ENCODE measurements around the genes NES, ETV3L and FCRL2.

- PRO-cap = no peak
Measured at GRCh38 chr1:156491593-156492251, 8.9 kb downstream of the MEF2D start.

DNA sequence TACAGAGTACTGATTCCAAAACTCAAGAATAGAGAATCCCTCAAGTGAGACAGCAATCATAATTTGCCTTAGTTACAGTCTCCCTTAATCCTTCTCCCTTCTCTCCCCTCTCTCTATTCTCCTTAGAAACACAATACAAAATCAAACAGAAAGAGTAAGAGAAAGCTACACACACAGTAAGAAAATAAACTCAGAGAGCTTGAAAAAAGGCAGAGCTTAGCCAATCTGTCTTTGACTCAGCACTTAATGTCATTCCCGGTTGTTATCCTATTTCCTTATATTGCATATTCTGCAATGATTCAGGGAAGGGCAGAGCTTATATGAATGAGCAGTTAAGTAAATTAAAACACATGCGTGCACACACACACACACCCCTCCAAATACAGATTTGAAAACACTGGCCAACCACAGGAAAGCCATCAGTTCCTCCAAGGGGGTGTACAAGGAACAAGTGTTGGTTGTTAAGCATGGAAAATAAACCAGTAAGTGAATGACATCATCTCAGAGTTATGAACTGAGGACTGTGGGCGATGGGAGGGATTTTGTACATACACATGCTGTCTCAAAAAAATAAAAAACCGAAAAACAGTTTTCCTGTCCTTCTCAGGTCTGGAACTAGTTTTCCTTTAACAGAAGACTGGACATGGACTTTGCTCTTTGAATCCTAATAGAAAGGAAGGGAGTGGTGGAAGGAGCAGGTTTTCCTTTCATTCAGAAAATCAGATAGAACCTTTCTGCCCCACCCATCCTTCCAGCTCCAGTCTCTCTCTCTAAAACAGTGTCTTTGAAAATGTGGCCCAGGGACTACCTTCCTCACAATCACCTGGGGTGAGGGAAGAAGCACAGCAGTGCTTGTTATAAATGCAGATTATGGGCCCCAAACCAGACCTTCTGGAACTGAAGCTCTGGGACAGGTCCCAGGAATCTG is 992 bp downstream of the IQGAP3 start:
- PRO-cap = no peak

DNA sequence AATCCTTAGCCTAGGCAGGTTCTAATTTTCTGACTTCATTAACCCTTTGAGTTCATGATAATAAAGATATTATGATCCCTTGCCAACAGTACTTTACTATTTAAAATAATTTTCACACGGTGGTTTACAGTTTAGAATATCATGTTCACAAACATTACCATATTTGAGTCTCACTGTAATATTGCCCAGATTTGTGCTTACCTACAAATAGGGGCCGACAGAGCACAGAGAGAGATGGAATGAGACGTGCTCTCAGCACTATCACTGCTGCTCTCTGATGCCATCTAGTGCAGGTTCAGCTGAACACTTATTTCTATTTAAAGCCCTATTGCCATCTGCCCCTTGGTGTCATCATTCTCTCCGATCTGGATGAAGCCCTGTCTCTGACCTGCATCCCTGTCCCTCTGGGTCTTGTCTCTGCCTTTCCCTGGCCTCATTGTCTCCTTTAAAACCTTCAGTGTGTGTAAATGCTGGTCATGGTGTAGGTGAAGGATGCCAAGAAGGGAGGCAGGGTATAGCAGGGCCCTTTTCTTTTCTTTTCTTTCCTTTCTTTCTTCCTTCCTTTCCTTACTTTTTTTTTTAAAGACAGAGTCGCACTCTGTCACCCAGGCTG is 11.1 kb upstream of the HAPLN2 start:
- PRO-cap = no peak

DNA sequence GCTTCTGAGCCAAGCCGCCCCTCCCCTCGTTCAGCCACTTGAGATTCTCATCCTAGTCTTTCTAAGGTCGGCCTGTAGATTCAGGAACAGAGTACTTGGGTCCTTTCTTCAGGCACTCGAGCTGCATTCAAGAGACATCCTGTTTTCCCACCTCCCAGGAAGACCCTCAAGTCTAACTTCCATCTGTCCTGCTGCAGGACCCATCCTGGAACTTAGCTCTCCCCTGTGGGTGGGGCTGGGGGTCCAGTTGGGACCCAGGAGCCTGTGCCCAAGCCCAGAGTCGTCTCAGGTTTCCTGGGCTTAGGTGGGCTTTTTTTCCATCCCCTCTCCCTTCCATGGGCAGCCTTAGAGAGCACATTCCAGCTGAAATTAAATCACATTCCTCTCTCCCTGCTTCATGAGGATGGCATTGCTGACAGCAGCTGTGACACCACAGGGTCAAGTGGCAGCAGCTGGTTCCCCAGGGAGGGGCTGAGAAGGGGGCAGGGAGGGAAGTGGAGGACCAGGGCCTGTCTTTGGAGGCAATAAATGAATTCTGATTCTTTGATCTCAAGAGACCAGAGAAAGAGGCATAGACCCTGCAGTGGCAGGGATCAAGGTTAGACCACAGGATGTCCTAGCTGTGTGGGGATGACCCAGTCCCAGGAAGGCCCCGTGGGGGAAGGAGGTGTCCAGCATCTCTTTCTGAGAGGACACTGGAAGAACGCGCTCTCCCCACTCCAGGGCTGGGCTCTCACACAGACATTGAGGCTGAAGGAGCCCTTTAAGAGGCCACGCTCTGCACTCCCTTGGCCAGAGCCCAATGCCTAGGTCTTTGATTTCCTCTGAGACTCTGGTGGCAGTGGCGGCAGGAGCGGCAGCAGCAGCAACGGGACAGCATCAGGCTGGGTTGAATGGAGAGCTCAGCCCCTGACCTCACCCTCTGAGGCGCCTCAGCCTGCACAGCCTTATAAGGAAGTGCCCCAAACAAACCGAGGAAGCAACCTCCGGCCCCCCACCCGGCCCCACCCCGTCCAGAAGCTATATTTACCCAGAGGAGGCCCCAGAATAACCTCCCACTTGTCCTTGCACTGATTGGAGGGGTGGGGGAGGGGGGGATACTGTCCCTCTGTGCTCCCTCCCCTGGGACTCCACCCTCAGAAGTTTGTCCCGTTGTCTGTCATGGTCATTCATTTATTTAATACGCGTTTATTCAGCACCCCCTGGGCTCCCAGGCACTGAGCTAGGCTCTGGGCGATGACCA is 12.6 kb downstream of the NES start:
- PRO-cap = no peak

GRCh38 chr1:156676546-156677708 is at the start of gene NES:
TSS of gene NES (minus strand) at chr1:156677407.
- PRO-cap = no peak

GRCh38 chr1:156709721-156710276 is 4.4 kb upstream of the CRABP2 start:
- PRO-cap = no peak

- PRO-cap = no peak
Measured at GRCh38 chr1:156725345-156726511, 2.5 kb upstream of the METTL25B start.

DNA sequence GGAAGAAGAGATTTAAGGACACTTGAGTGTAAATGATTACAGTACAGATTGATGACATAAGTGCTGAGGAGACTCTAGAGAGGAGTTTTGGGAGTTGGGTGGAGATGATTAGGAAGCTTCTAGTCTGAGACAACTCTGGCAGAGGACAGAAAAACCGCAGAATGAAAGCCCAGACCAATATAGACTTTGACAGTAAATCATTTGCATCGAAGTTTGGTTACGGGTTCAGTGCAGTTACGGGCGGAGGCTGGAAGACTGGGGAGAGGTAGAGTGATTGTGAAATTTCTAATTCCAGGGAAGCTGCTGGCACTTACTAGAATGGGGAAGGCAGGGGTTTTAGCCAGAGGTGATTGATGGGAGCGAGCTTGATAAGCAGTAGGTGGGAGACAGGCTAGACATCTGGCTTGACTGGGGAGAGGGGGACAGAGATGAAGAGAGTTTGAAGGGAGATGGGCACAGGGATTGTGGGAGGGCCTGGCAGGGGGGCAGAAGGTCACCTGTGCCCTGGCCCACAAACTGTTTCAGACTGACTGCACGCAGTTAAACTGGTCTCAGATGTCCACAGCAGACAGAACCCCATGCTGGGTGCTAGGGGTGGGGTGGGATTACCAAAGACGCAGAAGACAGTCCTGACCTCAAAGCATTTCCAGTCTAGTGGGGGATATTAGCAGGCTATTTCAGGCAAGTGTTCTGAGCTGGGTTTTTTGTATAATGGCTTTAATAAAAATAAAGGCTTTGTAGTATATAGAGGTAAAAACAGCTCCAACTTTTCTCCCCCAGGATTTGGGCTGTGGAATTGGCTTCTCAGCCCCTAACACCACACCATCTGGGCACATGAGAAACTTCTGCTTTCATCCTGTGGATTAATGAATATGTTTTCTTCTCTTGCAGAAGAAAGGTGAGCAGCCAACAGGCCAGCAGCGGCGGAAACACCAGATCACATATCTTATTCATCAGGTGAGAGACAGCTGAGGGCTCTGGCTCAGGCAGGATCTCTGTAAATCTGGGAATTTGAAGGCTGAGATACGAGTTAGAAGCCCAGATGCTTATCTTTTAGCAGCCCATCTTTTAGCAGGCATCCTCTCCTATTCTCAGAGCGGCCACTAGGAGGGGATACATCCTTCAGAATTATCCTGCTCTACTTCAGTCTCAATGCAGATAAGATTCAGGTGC is 19.9 kb downstream of the SH2D2A start:
- PRO-cap = no peak

GRCh38 chr1:156859954-156860456 is 660 bp upstream of the NTRK1 start:
- PRO-cap = no peak

DNA sequence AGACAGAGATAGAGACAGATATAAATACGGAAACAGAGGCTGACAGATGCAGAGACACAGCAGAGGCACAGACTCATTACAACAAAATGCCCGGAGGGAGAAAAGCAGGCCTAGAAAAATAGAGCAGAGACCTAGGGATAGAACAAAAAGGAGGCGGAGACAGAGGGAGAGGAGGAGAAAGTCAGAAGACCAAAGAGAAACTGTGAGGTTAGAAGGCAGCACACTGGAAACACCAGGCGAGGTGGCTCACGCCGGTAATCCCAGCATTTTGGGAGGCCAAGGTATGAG is 2.0 kb downstream of the PEAR1 start:
- PRO-cap = no peak

- PRO-cap = no peak
Measured at GRCh38 chr1:156935362-156935865, 15.0 kb downstream of the LRRC71 start.

GRCh38 chr1:157071282-157071765 is 25.8 kb upstream of the ARHGEF11 start:
- PRO-cap = no peak

GRCh38 chr1:157099664-157100057 is at the start of gene ETV3L:
TSS of gene ETV3L (minus strand) at chr1:157099808.
- PRO-cap = no peak

- PRO-cap = no peak
Measured at GRCh38 chr1:157130250-157130760, 7.9 kb downstream of the ETV3 start.

- PRO-cap = no peak
Measured at GRCh38 chr1:157139253-157139674, 1.1 kb upstream of the ETV3 start.

DNA sequence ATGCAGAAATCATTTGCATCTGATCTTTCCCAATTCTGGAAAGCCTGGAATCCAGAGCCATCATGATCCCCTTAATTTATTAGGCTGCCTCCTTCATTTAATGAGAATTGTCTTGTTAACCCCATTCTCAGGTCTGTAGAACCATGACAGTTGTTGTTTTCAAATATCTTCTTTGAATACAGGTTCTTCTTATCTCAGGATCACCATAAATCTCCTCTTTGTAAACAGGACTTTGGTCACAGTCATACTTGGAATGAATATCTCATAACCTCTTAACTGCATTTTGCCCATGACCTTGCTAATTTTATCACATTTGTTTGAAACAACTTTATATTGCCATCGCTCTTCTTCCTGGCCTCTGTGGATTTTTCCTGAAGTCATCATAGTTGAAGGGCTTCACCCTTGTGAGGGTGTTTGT is 54.3 kb downstream of the FCRL5 start:
- PRO-cap = no peak

DNA sequence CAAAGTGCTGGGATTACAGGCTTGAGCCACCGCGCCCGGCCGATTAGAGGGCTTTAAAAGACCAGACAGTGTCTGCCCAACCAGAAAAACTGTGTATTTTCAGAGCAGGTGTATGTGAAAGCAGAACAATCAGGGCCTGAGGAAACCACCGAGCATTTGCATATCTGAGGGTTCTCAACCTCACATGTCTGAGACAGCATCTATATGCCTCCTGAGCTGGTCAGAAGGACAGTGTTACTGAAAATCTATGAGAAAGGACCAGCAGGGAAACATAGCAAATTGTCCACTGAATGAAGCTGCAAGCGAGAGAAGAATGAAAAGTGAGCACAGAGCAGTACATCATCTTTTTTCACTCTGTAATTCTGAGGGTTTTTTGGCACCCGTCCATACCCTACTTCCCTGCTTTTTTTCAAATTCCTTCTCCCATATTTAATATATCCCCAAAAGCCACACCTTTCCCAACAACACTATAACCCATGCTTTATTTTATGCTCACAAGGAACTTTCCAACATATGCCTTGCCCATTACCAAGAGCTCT is 26.4 kb upstream of the FCRL3 start:
- PRO-cap = no peak

DNA sequence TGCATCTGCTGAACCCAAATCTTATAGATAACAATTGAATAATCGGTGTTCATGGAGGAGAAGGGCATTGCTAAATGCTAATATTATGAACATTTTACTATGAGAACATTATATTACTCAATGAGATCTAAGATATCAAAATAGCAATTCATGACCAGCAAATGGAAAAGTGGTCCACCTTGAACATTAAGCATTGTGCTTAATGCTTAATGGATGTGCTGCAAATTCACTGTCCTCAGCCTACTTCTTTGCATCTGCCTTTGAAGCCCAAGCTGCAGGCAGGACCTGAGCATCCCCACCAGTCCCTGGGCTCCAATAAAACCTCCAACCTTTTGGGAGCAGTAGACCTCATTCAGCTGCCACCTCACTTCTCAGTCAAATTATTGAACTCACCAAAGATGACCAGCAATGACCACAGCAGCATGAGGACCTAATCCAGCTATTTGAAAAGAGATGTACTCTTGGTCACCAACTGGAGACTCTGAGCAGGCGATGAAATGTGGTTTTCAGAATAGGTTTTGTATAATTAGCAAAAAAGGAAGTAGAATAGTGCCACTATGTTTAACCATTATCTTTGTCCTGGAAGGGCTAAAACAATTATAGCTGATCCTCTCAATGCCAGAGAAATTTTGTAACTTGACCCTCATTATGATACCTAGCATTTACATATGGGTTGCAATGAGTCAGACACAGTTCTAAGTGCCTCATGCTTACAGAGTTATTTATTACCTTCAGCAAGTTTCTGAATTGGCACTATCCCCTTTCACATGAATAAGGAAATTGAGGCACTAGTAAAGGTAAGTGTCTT is at the start of gene FCRL2:
Gene FCRL2, minus strand, starts transcription at position 483 of the 808 bp plus-strand sequence.
- PRO-cap = no peak

- PRO-cap = no peak
Measured at GRCh38 chr1:158018870-158019854, 25.7 kb downstream of the KIRREL1 start.

GRCh38 chr1:158024687-158025888 is 31.6 kb downstream of the KIRREL1 start:
- PRO-cap = no peak